ENCODE measurements around a stretch of chr13.

DNA sequence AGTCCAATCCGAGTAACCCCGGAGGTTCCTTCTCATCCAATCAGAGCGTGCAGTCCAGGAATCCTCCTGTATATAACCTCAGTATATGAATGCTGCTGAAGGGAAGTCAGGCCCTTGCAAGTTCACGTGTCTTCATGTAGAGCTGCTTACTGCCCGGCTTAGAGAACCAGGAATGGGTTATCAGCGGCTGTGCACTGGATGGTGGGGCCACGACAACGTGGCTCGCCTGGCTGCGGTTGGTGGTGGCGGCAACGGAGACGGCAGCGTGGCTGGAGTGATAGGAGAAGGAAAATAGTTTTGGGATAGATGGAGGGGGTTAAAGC lies 63.2 kb downstream of the TUBA3C start:
- RRBS, result no CpG with 5 or more reads among the region's 14 CpGs

GRCh38 chr13:19243852-19244307 lies 62.3 kb upstream of the TUBA3C start:
- RRBS, result no CpG with 5 or more reads among the region's 8 CpGs

DNA sequence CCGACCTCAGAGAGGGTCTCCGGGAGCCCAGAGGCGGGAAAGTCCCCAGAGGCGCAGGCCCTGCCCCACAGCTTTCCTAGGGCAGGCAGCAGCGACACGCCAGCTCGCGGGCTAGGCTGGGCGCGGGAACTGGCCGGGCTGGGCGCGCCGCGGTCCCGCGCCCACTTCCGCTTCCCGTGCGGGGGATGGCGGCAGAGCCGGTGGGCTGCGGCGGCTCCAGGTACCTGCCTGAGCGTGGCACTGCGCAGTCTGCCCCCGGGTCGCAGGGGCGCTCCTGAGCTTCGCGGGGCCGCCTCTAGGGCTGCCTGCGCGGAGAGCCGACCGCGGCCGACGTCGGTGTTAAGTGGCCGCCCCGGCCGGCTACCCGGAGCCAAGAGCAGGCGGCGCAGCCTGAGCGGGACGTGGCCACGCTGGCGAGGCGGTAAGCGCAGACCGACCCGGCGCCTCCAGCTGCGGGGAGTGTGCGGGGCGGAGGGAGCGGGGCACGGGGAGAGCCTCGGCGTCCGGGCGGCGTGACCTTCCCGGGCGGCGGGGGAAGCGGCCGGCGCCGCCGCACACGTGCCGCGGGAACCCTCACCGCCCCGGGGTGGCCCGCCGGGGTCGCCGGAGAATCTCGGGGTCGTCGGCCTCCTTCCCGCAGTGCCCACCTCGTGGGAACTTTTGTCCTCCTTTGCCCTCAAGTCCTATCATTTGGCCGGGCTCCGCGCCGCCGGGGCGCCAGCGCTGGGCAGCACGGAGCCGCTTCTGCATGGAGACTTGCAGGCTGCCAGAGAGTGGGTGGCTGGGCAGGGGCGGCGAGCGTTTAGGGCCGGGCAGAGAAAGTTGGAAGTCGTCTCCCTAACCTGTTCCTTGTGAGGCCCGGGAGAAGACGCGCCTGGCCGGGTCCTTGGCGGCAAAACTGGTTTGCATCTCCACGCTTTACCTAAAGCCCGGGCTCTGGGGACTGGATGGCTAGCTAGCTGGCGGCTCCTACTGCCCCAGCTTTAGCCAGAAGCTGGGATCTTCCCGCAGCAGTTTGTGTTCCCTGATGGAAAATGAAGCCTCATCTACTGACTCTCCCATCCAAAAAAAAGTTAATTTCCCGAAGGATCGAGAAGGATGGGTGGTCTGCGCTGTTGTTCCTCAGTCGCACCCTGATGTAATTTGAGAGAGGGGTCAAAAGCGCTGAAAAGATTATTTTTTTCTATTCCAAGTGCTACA lies 31.3 kb upstream of the MPHOSPH8 start:
- RRBS, result 2% methylated on average over 69 of the region's 115 CpGs

DNA sequence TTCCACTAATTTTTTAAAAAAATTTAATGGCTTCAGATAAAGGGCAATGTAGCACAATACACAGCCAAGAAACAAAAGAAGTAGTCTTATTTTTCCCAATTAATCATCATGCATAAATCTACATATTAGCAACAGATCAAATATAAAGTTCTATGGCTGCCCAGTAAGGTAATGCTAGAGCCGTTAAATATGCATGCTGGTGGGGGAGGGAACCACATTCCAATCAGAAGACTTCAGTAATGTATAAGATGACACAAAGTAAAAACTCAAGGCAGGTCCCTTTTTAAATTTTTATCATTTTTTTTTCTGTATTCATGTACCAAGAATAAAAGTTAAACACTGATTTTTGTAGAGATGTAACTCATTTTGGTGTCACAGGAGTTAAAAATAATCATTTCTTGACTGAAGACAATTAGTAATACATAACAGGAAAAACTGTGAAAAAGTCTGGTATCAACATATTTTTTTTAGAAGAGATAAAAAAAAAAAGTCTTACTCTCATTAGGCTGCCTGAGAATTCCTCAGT lies 62.0 kb downstream of the MPHOSPH8 start:
- RRBS, result no CpG with 5 or more reads among the region's 1 CpG

DNA sequence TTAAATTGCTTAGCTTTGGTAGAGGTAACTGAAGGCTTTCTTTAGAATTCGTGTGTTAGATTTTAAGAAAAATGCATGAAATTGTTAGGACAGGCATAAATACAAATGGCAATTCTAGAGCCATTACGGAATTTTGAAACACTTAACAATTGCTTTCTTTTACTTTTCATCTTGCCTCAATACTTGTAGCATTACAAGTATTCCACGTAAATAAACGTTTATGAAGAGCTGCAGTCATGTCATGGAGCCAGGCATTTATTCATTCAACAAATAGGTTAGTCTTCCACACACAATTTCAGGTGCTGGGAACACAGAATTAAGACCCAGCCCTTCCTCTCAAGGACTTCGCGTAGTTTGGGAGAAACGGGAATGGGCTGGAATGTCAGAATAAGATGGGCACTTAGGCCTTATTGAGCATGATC lies 69.9 kb downstream of the GJA3 start:
- RRBS, result no CpG with 5 or more reads among the region's 7 CpGs

DNA sequence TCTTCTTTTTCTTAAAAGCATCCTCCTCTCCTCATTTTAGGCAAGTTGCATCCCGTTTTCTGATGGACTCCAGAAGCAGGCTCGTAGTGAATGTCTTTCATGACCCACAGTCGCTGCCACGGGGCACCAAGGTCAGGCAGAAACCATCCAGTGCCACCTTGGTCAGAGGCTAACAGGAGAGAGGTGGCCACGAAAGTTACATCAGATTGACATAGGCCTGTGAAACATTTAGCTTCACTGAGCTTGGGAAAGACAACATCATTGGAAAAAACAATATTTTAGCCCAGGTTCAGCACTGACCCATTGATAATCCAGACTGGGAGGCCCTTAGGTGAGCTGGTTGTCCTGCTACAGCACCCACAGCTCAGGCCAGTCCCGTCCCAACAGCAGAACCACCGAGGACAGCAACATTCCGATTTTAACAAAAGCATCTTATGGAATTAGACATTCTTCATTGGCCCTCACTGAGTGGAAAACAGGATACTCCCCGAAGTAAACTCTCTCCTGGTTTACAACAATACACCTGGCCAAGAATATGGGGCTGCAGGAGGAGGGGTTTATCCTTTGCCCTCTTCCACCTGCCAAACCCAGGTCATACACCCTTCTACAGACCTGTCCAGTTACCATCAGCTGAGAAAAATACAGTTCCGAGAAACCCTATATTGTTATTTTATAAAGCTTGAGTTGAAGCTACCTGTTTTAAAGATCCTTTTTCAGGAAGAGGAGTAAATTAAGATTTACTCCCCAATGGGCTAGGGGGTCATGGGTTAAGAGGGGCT lies 1.7 kb downstream of the GJB2 start:
- RRBS, result no CpG with 5 or more reads among the region's 10 CpGs

DNA sequence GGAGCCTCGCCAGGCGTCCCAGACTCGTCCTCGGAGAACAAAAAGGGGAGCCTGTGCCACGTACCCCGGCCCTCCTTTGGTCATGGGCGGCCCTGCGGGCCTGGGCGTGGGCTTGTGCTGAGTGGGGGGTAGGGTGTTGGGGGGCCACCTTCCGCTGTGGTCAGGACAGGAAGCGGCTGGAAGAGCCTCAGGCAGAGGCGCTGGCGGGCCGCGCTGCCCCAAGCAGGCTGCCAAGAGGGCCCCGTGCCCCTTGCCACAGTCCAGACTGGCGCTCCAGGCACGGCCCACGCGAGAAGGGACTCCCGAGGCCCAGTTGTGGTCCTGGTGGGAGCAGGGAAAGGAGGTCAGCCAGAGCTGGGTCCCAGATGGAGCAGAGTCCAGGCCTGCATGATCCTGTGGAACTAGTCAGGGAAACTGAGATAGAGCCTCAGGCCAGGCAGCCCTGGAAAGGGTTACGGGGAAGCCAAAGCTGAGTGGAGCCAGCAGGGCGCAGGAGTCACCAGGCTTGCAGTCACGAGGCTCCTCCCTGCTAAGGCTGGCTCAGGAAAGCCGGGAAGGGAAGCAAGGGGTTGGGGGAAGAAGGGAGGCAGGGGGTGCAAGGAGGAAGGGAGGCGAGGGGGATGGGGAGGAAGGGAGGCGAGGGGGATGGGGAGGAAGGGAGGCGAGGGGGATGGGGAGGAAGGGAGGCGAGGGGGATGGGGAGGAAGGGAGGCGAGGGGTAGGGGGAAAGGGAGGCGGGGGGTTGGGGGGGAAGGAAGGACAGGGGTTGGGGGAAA lies 135.0 kb downstream of the CRYL1 start:
- RRBS, result no CpG with 5 or more reads among the region's 31 CpGs

GRCh38 chr13:20405392-20406215 lies 120.1 kb downstream of the CRYL1 start:
- RRBS, result no CpG with 5 or more reads among the region's 28 CpGs

DNA sequence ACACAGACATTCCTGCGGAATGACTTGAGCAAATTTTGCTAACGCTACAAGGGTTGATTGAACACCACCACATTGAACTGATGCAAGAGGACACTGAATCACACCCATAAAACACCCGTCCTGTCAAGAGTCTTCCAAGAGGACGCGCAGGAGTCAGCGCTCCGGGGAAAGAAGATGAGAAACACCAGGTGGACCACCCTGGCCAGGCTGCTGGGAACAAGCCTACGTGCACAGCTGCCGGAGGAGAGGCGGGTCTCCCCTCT lies 105.6 kb downstream of the CRYL1 start:
- RRBS, result under 1% methylated on average over 3 of the region's 10 CpGs

GRCh38 chr13:20441917-20442281 lies 83.8 kb downstream of the CRYL1 start:
- RRBS, result no CpG with 5 or more reads among the region's 1 CpG

DNA sequence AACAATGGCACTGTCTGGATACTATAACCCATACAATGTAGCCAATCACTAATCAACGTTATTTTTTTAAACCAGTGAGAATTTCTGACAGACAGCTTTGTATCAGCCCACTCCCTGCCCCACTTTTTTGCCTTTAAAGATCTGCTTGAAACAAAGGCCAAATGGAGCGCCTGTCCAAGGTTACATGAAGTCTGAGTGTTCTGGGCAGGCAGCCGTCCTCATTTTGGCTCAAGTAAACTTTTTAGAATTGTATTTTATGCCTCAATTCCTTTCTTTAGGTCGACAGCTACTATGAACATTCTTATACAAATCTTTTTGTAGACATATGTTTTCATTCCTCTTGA lies 6.2 kb downstream of the IFT88 start:
- RRBS, result no CpG with 5 or more reads among the region's 4 CpGs

DNA sequence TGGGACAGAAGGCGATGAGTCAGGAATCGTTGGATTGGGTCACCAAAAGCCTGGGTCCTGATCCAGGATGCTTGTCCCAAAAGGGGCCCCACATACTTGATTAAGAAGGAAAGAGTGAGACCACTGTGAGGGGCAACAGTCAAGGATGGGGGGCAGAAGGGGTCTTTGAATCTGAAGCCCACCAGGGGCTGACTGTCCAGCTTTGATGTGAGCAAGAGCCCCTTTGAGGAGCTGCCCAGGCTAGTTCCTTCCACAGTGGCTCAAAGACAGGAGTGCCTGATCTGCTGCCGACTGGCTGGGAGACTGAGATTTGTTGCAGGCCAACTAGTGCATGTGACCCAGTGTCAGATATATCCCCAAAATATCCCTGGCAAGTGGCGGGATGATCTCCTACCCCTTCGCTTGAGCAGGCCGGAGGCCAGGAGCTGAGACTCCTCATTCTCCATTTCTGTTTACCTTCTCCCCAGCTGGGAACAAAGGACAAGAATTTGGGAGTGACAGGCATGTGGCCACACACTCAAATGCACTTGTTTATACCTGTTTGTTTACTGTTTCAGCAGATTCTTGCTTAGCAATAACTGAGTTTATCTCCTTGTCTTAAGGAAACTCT lies 37.0 kb upstream of the XPO4 start:
- RRBS, result no CpG with 5 or more reads among the region's 6 CpGs

GRCh38 chr13:20974151-20974578 lies 71.6 kb upstream of the XPO4 start:
- RRBS, result no CpG with 5 or more reads among the region's 3 CpGs

- RRBS, result no CpG with 5 or more reads among the region's 29 CpGs
Measured at GRCh38 chr13:20974579-20975654, 72.4 kb upstream of the XPO4 start.

DNA sequence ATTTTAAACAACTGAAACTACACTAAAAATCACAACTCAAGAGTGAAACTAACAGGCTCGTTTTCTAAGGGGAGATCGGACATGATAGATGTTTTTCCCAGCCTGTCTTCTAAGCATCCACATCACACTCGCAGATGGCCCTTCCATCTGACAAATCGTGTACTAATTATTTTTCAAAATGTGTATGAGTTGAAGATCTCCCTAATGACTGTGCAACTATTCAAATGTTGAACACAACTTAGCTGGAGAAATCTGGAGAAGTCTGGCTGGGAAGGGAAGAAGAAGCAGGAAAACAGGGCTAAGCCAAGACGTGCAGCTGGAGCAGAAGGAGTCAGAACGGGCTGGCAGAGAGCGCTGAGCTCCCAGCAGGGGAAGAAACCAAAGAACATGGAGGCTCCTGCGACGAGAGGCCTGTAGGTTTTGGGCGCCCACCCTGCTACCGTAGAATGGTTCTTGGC lies 13.1 kb upstream of the LATS2 start:
- RRBS, result no CpG with 5 or more reads among the region's 11 CpGs

DNA sequence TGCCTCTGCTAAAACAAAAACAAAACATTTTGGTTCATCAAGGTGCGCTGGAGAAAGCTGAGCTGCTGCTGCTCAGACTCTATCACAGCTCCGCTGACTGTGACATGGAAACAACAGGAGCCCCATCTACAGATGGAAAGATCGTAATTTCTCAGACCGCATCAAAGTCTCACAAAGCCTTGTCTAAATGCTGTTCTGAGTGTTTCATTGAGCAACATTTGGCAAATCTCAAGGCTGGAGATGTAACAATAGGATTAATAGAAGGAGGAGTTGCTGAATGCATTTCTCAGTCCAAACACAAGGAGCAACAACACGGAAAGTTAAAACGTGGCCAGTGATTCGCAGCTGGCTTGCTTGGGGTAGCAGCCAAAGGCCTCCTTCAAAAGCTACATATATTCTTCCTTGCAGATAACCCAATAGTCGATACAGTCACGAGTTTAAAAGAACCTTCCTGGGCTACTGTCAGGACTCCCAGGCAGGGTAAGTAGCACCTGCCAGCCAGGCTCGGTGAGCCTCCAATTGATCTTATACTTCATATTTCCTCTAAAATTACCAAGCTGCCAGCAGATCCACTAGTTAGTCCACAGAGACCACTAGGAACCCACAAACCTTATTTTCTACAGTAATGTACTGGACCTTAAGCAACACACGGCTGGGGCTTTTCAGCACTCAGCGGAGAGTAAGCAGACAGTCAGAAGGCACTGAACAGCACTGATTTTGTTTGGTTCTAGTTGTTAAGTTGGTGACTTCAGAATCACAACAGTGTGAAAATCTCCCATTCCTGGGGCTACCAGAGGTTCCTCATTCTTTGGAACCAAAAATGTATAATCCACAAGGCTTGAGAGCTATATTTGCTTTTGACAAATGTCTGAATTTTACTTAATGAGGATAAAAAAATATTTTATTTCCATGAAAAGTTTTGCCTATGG lies 56.0 kb downstream of the MRPL57 start:
- RRBS, result no CpG with 5 or more reads among the region's 12 CpGs

DNA sequence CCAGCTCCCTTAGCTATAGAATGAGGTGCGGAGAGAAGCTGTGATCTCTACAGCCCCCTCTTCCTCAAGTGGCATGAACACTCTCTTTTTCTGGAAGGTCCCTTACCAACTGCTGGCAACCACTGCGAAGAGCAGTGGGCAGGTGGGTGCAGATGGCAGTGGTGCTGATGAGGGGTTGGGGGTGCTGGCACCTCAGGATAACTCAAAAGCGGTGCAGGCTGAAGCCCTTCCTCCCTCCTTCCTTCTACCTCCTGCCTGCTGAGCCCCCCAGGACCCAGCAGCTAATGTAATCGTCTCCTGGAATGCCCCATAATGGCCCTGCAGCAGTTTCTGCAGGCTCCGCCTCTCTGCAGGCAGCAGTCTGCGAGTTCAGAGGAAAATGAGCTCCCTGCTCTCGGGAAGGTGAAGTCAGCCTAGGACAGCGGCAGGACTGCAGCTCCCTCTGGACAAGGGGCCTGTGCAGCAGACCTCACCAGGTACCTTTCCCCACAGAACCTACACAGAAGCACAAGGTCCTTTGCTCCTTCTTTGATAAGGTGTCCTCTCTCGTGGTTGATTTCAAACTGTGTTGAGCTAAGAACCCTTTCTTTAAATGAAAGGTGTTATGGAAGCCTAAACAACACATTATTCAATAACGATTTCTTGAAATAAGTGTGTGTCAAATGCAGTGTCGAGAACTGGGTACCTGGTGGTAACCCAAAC lies 130.9 kb downstream of the ZDHHC20 start:
- RRBS, result no CpG with 5 or more reads among the region's 11 CpGs

- RRBS, result no CpG with 5 or more reads among the region's 14 CpGs
Measured at GRCh38 chr13:21735804-21736576, 65.1 kb downstream of the FGF9 start.

- RRBS, result no CpG with 5 or more reads among the region's 3 CpGs
Measured at GRCh38 chr13:22017262-22017676, 346.4 kb downstream of the FGF9 start.

DNA sequence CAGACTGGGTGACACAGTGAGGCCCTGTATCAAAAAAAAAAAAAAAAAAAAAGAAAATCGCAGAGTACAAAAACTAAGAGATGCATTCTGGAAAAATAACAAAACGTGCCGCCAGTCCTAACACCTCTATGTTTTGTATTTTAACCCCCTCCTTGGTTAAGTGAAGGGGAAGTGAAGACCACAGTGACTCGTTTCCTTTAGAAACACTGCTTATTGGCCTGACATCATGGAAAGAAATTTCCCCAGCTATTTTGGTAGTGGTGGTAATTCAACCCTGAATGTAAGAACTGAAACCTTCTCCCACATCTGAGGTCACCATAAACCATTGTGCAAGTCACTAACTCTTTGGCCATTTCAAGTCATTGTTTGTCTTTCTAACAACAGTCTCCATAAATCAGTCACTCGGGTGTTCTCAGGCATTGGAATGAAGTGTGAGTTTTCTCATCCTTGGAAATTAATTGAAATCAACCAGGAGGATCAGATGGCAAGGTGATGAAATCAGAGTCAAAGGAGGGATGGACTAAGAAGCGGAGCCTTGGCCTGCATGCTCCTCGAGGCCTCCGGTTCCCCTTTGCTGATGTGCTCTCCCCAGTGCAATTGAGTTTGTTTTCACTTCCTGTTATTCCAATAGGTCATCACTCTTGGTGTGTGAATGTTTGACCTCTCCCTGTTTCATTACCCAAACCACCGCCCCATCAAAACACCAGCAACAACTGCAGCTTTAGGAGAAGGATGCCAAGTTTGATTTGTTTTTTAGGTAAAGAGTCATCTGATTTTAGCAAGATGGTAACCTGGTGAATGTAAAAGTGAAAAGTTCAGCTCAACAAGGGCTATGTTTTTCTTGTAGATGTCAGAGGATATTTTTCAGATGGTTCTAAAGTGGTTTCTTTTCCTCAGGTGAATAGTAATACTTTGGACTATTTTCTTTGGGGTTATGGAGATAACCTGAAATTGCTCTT lies 444.0 kb downstream of the FGF9 start:
- RRBS, result no CpG with 5 or more reads among the region's 9 CpGs